Panc1 (cell line): ENCODE measurements around a stretch of chr6.

GRCh38 chr6:7579026-7579791, 10.8 kb upstream of the SNRNP48 start:
- RRBS, 2 experiments: no CpG with 5 or more reads among the region's 10 CpGs

DNA sequence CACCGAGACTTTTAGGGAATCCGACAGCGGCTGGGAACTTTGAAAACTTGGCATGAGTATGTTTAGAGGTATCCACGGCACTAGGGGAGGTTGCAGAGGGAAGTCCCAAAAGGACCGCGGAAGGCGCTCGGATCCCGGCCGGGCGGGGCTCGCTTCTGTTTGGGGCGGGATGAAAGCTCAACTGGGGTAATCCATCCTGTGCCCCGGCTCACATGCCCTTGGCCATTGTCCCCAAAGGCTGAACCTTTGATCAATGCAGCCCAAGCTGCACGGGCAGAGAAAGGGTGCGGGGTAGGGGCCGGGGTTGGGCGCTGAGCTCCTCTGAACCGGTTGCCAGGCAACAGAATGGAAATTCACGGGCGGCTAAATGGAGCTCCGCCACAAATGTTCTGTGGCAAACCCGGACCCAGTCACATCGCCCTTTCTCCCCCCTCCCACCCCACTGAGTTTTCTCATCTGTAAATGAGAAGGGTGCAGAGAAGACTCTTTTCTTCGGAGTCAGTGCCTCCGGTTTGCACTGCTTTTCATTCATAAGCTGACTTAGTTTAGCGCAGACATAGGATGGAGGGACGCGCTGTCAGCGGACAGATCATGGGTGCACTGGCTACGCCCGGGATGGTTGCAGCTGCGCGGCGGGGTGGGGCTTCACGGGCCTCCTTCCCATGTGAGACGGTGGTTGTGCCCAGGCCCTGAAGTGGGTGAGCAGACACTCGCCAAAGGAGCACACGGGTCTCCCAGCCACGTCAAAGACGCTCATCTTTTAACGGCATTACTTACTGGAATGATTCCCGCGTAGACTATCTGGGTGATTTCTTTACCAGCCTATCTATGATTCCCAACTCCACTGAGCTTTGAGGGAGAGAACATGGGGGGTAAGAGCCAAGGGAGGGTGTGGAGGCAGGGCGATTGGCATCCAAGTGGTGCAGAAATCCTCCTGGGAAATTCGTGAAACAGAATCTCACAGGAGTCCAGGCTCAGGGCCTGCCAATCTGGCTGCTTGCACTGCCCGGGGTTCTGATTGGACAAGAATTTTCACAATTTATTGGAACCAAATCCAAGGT, 2.5 kb downstream of the BMP6 start:
- RRBS, 2 experiments: under 1 to 6% methylated on average over 19 of the region's 47 CpGs

- RRBS, 2 experiments: no CpG with 5 or more reads among the region's 10 CpGs
Observed at GRCh38 chr6:7730825-7731301, 5.0 kb downstream of the BMP6 start.

- RRBS, 2 experiments: no CpG with 5 or more reads among the region's 22 CpGs
Observed at GRCh38 chr6:7892443-7893580, 17.8 kb downstream of the TXNDC5 start.

DNA sequence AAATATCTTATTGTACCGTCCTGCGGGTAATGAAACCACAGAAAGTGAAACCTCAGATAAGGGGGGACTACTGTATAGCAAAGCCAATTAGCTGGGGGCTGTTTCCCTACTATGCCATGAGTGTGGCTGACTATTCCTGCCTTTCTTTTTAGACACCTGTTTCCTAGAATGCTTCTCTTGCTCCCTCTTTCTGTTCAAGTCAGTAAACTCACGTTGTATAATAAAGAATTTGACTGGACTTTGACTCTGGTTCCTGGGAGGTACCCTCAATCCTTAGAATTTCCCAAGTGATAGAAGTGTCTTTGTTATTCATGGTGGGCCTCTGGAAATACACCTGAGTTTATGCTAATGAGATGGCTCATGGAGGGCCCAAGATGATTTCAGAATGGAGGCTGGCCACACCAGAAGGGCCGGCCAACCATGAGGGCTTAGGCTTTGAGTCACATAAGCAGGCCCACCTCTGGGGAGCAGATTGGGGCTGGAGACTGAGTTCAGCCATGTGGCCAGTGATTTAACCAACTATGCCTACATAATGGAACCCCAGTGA, 754 bp upstream of the BLOC1S5 start:
- RRBS, 2 experiments: no CpG with 5 or more reads among the region's 4 CpGs

GRCh38 chr6:8100253-8100790, 2.0 kb downstream of the EEF1E1 start:
- RRBS, 2 experiments: no CpG with 5 or more reads among the region's 5 CpGs

DNA sequence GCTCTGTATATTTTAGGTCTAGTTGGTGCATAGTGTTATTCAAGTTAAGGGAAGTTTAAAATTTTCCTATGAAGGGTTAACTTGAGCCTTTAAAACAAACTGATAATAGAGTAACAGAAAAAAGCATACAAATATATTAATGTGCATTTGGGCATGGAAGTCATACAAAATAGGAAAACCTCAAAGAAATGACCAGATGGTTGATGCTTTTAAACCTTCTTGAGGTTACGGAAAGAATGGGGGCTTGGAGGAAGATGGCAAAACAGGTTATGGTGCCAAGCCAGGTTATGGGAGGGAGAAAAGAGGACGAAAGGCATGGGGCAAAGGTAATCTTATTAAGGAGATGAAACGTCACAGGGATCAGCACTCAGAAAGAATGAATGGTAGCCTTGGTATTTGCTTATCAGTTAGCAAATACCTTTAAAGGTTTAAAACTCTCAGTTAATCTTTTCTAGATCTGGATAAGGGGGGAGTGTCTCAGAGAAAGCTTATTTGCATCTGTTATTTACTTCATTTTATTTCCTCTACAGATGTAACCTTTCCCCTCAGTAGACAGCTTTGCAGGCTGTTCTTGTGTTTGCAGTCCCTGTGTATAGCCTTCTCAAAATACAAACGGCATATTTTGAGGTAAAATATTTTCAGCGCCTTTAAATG, 55.4 kb upstream of the EEF1E1 start:
- RRBS, 2 experiments: no CpG with 5 or more reads among the region's 5 CpGs

GRCh38 chr6:8644774-8644973, 209.3 kb upstream of the SLC35B3 start:
- RRBS, 2 experiments: no CpG with 5 or more reads among the region's 3 CpGs

DNA sequence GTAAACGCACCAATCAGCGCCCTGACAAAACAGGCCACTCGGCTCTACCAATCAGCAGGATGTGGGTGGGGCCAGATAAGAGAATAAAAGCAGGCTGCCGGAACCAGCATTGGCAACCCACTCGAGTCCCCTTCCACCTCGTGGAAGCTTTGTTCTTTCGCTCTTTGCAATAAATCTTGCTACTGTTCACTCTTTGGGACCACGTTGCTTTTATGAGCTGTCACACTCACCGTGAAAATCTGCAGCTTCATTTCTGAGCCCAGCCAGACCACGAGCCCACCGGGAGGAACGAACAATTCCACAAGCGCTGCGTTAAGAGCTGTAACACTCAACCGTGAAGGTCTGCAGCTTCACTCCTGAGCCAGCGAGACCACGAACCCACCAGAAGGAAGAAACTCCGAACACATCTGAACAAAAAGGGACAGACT, 231.8 kb upstream of the SLC35B3 start:
- RRBS, 2 experiments: no CpG with 5 or more reads among the region's 18 CpGs

- RRBS, 2 experiments: no CpG with 5 or more reads among the region's 5 CpGs
Observed at GRCh38 chr6:8676665-8676983, 241.3 kb upstream of the SLC35B3 start.

- RRBS, 2 experiments: no CpG with 5 or more reads among the region's 21 CpGs
Observed at GRCh38 chr6:9024578-9025369, 589.4 kb upstream of the SLC35B3 start.

GRCh38 chr6:9140158-9140548, 704.8 kb upstream of the SLC35B3 start:
- RRBS, 2 experiments: 2 to 12% methylated on average over 5 to 7 of the region's 8 CpGs

DNA sequence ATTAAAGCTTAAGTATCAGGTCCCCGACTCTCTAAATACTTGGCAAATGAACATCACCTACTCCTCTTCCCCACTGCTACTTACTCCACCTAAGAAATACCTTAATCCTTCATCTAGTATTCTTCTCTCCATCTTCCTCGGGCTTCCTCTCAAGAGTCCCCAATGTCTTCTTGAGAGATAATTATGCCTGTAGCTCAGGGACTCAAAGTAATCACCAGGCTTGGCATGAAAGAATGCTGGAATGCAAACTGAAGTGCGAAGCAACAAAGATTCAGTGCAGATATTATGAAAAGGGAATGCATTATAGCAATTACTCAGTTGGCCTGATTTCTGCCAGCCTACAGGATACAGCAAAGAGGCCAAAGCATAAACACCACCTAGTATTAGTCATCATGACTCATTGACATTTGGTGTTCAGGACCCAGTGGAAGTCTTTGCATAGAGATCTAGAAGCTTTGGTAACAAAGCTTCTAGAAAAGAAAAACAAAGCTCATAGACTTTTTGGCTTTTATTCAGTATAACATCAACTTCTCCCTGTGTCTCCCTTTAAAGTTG, 932.9 kb downstream of the TFAP2A start:
- RRBS, 2 experiments: no CpG with 5 or more reads among the region's 3 CpGs

DNA sequence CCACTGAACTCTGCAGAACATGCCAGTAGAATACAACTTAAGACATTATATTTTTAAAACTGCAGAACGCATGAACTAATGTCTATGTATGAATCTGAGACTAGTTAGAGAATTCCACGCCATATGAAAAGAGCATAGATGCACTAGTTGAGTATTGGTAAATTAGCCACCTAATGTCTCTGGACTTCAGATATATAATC, 654.4 kb downstream of the TFAP2A start:
- RRBS, 2 experiments: no CpG with 5 or more reads among the region's 2 CpGs

GRCh38 chr6:9810512-9811037, 604.3 kb downstream of the TFAP2A start:
- RRBS, 2 experiments: no CpG with 5 or more reads among the region's 16 CpGs

DNA sequence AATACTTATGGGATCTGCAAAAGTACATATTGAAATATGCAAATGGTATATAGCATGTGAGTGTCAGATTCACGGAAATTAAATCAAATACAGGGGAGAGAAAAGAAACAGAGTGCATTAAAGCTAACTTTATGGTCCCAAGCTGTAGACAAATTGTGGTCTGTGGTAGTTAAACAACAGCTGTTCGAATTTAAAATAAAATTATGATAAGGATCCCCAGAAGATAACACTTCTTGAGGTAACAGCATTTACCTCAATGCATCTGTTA, 273.7 kb downstream of the TFAP2A start:
- RRBS, 2 experiments: no CpG with 5 or more reads among the region's 2 CpGs

DNA sequence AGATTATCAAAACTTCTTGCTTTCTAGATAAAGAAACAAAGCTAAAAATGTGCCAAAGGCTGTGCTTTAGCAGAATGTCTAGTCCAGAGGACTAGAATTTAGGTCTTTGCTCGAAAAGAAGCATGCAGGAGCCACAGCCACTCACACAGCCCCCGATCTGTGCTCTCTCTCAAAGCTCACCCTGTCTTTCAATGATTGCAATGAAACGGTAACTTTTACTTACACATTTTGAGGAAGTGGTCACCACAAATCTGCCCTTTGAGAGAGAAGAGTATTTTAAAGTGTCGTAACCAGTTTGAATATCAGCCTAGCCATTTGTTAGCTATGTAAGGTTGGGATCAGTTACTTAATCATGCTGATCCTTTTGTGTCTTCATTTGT, 209.0 kb downstream of the TFAP2A start:
- RRBS, 2 experiments: no CpG with 5 or more reads among the region's 4 CpGs

DNA sequence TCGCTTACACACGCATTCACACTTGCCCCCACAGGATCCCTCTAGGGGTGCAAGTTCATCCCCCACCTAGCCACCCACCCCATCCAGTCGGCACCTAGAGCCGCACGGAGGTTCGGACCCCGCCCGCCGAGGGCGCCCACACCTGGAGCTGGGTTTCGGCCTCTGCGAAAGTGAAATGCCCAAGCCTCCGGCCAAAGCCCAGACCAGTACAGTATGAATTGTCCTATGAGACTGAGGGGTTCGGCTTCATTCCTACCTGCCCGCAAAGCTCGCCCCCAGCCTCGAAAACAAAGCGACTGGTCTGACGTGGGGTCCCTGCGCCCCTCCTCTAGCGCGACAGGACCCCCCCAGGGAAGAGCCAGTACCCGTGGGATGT, 1.6 kb downstream of the TFAP2A start:
- RRBS, 2 experiments: no CpG with 5 or more reads among the region's 23 CpGs

- RRBS, 2 experiments: no CpG with 5 or more reads among the region's 2 CpGs
Observed at GRCh38 chr6:10531503-10531994, 10.4 kb downstream of the GCNT2 start.

- RRBS, 2 experiments: no CpG with 5 or more reads among the region's 23 CpGs
Observed at GRCh38 chr6:10659039-10659709, 35.2 kb downstream of the C6orf52 start.